CD14-positive monocyte (primary cell): ENCODE measurements around the genes MYLIP and ATXN1.

GRCh38 chr6:15533147-15533649 lies 129.6 kb downstream of the DTNBP1 start:
- CAGE, long polyA plus RNA, result no peak

GRCh38 chr6:15719756-15720093 lies 56.9 kb upstream of the DTNBP1 start:
- CAGE, long polyA plus RNA, result no peak

DNA sequence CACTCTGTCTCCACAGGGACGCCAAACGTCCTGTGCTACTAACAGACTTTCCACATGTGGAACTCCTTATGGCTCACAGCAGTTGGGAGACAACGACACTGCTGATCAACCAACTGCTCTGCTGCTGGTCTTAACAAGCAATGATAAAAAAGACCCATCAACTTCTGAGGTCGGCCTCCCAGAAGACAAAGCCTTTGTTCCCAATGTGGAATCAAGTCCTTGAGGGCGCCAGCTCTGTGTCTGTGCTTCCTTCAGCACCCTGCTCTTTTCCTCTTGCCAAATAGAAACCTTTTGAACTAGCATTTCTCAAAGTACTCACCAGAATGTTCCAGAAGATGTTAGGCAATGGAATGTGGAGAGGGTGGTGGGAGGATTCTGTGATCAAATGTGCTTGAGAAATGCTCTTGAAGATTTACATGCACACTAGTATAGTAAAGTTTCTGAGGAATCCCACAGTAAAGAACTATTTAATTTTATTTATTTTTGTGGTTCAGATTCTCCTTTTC lies 226.5 kb upstream of the DTNBP1 start:
- CAGE, long polyA plus RNA, result no peak

DNA sequence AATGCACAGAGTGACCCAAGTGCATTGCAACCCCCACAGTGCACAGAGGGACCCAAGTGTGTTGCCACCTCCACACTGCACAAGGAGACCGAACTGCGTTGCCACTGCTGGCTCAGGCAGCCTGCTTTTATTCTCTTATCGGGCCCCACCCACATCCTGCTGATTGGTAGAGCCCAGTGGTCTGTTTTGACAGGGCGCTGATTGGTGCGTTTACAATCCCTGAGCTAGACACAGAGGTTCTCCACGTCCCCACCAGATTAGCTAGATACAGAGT lies 60.3 kb upstream of the MYLIP start:
- CAGE, long polyA plus RNA, result no peak

- CAGE, long polyA plus RNA, result no peak
Measured at GRCh38 chr6:16128976-16129839, at the start of gene MYLIP. Gene MYLIP (plus strand): TSS chr6:16129086.

DNA sequence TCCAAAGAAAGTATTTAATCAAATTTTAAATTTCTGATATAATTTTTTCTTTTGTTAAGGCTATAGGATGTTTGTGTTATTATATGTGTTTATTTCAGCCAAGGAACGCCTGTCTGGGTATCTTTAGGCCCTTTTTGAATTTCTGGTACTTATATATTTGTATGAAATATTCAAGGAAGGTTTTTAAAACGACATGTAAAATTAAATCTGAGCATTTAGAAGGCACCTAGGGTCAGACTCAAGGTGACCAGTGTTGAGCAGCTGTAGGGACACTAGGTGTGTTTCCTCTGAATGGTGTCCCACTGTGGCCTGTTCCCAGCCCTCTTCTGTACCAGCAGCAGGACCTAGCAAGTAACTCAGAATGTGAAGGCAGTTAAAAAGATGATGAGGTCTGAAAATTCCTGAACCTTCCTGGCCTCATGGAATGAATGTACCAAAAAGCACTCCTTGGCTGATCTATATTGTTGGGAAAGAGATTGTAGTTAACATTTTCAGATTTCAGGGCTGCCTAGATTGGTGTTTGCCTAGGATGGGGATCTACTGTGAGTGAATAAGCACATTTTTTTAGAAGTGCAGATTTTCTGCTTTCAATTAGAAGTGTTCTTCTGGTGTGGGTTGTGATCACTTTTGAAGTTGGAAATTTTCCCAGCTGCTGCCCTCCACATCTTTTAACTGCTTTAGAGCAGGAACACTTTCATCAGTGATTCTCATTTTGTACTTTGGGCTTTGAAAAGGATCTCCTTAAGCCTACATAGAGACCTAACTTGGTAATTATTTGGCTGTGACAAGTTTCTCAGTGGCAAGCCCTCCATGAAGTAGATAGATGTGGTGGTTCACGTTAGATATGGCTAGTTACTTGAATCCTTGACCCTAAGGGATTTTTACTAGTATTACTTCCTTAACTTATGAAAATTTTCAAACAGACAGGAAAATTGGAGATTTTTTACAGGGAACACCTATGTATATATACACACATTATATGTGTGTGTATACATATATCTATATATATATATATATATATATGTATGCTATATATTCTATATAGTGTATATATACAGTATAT lies 6.2 kb downstream of the MYLIP start:
- CAGE, long polyA plus RNA, result no peak

DNA sequence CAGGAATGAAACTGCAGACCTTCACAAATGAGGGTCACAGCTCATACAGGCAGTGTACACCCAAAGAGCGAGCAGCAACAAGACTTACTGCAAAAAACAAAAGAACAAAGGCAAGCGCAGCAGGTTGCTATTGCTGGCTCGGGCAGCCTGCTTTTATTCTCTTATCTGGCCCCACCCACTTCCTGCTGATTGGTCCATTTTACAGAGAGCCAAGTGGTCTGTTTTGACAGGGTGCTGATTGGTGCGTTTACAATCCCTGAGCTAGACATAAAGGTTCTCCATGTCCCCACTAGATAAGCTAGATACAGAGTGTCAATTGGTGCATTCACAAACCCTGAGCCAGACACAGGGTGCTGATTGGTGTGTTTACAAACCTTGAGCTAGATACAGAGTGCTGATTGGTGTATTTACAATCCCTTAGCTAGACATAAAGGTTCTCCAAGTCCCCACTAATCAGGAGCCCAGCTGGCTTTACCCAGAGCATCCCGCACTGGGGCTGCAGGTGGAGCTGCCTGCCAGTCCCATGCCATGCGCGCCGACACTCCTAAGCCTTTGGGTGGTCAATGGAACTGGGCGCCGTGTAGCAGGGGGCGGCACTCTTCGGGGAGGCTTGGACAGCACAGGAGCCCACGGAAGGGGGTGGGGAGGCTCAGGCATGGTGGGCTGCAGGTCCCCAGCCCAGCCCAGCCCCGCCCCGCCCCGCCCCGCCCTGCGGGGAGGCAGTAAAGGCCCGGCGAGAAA lies 11.9 kb upstream of the GMPR start:
- CAGE, long polyA plus RNA, result no peak

GRCh38 chr6:16244481-16245499 lies 6.4 kb downstream of the GMPR start:
- CAGE, long polyA plus RNA, result no peak

DNA sequence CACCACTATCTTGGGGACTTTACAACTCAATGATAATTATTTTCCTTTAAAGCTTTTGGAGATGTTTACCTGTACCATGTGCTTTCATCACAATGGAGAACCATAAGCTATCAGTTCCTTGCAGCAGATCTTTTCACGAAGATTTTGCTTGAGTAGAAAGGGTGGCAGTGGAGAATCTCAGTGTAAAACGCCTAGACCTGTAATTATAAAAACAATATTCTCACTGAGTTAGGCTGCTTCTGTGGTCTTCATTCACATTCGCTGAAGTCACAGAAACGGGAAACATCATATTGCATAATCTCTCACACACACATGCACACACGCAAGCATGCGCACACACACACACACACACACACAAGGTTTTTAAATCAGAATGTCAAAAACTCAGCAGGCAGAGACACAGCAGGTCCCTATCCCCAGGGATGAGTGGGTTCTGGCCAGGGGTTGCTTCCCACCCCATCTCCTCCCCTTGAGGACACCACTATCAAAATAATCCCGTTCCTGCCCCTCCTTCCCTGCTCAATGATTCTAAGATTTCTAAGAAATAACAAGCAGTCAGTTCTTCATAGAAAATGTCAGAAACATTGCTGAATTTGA lies 175.5 kb downstream of the ATXN1 start:
- CAGE, long polyA plus RNA, result no peak

DNA sequence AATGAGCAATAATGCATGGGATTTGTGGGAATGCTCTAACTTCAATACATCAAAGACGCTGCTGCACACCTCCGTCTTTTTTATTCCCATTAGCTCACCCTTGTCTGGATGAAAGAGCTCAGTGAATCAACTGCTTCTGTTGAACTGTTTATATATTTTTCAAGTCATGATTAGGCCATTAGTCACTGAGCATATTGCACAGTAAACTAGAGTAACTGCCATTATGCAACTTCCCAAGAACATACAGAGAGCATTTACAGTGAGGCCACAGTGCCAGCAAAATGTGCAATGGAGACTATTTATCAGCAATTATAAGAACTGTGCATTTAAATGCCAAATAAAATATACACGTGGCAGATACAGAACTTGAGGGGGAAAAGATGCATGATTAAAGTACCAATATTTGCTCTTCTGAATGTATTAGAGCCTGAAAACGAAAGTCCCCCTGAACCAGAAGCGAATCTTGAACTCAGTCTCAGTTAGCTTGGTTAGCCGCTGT lies 79.7 kb downstream of the ATXN1 start:
- CAGE, long polyA plus RNA, result no peak

- CAGE, long polyA plus RNA, result no peak
Measured at GRCh38 chr6:16722394-16723226, 38.6 kb downstream of the ATXN1 start.

DNA sequence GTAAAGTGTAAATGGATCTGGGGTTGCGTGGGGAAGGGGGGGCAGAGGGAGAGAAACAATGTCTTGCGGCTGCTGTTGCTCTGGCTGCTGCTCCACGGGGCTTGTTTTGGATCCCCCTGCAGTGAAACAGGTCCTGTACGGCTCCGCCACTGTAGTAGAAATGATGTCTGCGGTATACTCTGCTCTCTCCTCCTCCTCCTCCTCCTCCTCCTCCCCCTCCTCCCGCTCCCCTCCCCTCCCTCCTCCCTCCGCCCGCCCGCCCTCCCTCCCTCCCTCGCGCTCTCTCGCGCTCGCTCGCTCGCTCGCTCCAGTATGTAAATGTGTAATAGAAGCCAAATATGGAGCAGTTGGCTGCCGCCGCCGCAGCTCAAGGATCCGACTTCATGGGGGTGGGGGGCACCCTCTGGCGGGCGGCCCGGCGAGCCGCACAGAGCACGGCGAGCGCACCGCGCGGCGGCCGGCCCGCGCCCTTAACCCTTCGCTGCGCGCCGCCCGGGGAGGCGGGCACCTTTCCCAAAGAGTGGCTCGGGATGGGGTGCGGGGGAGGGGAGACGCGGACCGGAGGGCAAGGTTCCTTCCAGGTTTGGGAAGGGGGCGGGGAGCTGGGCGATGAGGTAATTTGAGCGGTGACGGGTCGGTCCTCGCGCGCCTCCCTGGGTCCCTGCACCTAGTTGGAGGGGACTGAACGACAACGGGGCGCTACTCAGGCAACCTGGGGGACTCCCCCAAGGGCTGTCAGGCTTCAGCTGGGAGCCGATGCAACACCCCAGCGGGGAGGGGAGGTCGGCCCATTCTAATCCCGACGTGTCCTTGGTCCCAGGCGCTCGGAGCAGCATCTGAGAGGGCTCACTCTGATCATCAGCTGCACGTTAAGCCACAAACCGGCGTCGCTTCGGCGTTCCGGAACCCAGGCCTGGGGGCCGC lies at the start of gene ATXN1:
Gene ATXN1 (minus strand): TSS at position 162 of the 924 bp plus-strand sequence.
- CAGE, long polyA plus RNA, result start-site peak on the minus strand centred at position 179 of the sequence, 56 bp wide, 786 and 719 reads in 2 replicates

DNA sequence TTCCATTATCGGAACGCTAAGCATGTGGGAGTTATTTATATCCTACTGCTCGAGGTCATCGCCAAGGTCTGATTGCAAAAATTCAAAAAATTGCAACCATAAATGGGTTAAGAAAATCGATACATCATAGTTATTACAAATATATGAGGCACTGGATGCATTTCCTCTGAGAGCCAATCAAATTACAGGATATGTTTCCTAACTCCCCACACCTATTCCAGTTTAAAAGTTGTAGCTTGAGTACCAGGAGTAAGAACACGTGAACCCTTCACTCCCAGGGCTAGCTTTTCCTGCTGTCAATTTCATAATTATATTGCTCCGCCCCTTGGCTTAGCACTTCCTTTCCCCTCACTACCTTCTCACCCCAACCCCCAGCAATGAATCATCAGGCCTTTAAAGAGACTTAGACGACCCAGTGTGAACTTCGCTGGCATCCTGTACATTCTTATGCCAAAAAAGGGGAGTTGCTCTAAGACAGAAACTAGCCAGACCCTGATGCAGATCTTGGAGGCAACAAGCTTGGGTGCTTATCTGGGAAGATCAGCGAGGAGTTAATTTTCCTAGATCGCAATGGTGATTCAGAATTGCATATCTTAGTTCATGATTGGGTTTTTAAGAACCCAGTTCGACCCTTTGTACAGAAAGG lies 7.8 kb upstream of the ATXN1 start:
- CAGE, long polyA plus RNA, result no peak

DNA sequence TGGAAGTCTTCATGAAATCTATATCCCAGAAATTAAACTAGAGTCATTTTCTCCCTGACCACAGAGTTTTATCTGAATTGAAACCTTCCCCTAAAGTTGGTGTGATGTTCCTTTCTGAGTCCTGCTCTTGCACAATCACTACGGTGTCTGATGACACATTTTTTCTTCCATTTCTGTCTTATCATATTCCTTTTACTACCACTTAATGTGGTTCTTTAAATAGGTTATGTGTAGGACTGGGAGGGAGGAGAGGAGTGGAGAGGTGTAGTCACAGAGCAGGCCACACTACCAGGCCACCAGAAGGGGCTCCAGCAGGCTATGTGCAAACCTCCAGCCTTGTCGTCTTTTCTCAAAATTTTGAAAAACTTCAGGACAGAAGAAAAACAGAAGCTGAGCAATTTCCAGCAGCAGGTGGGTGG lies 39.7 kb upstream of the ATXN1 start:
- CAGE, long polyA plus RNA, result no peak

- CAGE, long polyA plus RNA, result no peak
Measured at GRCh38 chr6:16803237-16804299, 42.3 kb upstream of the ATXN1 start.

DNA sequence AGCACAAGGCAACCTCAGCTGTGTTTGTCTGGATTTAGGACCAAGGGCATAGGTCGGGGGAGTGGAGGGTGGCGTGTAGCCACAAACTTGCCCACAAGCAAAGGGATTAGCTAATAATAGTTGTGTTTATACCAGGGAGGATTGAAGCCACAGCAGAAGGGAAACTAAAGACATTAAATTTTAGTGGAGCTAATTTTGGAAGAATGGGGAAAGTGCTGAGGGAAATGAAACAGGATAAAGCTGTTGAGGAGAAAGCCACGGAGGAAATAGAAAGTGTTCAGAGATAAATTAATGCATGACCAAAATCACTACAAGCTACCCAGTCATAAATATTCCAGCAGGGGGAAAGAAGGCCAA lies 115.7 kb upstream of the STMND1 start:
- CAGE, long polyA plus RNA, result no peak

DNA sequence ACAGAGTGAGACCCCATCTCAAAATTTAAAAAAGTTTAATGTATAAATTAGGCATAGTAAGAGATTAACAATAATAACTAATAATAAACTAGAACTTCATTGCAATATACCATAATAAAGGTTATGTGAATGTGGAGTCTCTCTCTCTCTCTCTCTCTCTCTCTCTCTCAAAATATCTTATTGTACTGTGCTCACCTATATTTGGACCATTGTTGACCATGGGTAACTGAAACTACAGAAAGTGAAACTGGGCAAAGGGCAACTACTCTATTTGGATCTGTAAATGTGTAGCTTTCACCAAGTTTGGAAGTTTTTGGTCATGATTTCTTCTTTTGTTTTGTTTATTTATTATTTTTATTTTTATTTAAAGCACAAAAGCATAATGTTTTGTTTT lies 12.0 kb downstream of the CAP2 start:
- CAGE, long polyA plus RNA, result no peak

GRCh38 chr6:17601297-17601382 lies 1.0 kb downstream of the FAM8A1 start:
- CAGE, long polyA plus RNA, result no peak

GRCh38 chr6:17683721-17684295 lies 22.9 kb downstream of the NUP153 start:
- CAGE, long polyA plus RNA, result no peak

DNA sequence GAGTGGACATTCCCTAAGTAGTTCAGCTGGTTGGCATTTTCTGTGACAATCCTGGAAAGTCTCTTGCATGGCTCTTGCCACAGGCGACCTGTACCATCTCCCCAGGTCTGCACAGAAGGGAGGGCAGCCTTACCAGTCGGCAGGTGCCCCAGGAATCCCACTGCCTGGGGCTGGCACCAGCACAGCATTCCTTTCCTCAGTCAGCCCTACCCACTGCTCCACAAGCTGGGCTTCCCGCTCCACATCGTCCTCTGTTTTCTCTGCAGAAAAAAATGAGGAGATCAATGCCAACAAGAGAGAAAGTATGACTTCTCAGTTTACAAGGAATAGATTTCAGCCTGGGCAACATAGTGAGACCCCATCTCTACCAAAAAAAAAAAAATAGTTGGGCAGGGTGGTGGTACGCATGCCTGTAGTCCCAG lies 78.7 kb upstream of the NUP153 start:
- CAGE, long polyA plus RNA, result no peak